Lung (tissue), 4 donors: ENCODE measurements around the gene TCP1.

DNA sequence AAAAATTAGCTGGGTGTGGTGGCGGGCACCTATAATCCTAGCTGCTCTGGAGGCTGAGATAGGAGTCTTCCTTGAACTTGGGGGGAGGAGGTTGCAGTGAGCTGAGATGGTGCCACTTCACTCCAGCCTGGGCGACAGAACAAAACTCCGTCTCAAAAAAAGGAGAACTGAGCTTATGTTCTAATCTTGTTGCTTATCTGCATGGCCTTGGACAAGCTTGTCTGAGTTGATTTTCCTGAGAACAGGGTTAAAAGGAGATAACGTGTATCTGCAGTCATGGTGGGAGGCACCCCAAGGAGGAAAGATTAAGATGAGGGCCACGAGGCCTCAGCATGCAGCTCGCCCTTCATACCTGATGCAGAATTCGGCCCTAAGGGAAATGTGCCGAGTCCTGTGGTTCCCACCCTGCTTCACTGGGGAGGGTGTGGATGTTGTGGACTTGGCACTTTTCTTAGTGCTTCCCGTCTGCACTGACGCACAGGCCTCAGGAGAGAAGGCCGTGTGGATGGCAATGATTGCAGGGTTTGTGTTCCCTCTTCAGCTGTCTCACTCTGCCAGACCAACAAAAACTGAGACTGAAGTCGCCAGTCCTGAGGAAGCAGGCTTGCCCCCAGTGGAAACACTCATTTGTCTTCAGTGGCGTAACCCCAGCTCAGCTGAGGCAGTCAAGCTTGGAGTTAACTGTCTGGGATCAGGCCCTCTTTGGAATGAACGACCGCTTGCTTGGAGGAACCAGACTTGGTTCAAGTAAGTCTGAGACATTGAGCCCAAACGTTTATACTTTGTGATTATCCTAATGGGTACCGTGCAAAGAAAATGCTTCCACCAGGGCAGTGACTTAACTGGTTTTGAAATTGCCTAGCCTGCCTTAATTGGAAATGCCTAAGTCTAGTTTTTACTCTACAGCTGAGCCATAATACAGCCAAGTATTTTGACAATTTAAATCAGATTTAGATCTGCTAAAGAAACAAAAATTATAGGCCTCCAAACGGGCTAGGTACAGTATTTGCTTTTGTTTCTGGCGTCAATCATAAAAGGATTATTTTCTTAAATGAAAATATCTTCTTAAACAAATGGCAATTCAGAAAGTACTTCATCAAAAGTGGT is 56.1 kb downstream of the EZR start:
- PRO-cap, result unidirectional peak, minus-strand start at position 550 of the sequence
- RAMPAGE, long total RNA, result no peak
- RRBS, result no CpG with 5 or more reads among the region's 19 CpGs

- PRO-cap, result no peak
- RAMPAGE, long total RNA, result no peak
- RRBS, result no CpG with 5 or more reads among the region's 9 CpGs
Observed at GRCh38 chr6:158765127-158765411, 54.1 kb downstream of the EZR start.

DNA sequence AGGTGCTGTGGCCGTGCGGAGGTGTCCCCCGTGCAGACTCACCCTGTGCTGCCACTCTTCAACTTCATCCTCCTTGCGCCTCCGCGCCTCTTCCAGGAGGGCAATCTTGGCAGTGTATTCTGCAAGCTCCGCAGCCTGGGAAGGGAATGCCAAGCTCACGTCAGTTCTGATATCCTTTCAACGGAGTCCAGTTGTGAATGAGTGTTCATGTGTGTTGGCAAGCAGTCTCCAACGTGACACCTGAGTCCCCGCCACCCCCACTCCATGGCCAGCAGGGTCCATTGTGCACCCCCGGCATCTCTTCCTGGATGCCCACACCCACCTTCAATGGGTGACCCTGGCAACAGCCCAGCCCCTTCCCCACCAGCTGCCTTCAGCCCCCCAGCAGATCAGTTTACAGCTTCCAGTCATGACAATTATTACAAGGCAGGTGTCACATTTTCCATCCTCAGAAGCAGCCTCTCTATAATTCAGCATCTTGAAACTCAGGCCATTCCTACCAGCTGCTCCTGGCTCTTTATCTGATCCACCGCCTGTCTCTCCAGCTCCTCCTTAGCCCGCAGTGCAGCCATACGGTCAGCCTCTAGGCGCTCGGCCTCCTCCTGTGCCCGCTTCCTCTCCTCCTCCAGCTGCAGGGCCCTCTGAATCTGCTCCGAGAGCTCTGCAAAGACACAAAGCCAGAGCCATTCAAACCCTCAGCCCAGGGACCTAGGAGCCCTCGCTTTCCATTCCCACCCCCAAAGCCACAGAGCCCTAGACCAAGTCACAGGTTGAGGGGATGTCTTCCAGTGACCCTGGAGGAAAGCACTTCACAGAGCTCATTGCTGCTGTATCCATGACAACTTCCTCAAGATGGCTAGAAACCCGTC is 49.6 kb downstream of the EZR start:
- PRO-cap, result no peak
- RAMPAGE, long total RNA, result no peak
- RRBS, result no CpG with 5 or more reads among the region's 21 CpGs

- PRO-cap, result no peak
- RAMPAGE, long total RNA, result no peak
- RRBS, result no CpG with 5 or more reads among the region's 14 CpGs
Observed at GRCh38 chr6:158798306-158799260, 20.6 kb downstream of the EZR start.

- PRO-cap, result no peak
- RAMPAGE, long total RNA, result no peak
- RRBS, result no CpG with 5 or more reads among the region's 5 CpGs
Observed at GRCh38 chr6:158803628-158804511, 15.3 kb downstream of the EZR start.

DNA sequence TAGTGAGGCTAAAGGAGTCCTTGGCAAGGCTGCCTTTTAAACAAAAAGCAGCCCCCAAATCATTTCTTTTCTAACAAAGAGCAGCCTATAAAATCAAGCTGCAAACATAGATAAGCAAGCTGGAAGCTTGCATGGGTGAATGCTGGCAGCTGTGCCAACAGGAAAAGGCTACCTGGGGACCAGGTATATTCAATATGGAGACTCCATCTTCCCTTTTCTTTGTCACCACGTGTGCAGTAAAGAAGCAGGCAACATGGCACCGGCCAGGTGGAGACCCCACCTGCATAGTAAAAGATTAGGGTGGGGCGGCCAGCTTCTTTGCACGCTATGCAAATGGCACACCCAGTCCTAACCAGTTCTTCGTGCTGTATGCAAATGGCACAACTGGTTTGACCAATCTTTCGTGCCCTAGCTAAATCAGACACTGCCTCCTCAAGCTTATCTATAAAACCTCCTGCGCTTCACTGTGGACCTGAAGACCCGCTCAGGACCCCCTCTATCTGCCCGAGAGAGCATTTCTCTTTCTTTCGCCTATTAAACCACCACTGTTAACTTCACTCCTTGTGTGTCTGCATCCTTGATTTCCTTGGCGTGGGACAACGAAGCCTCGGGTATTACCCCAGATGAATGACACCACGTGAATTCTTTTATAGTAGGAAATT is 88.7 kb upstream of the EZR start:
- PRO-cap, result no peak
- RAMPAGE, long total RNA, result no peak
- RRBS, result no CpG with 5 or more reads among the region's 14 CpGs

- PRO-cap, result no peak
- RAMPAGE, long total RNA, result no peak
- RRBS, result no CpG with 5 or more reads among the region's 3 CpGs
Observed at GRCh38 chr6:159114631-159115004, 54.6 kb upstream of the FNDC1 start.

DNA sequence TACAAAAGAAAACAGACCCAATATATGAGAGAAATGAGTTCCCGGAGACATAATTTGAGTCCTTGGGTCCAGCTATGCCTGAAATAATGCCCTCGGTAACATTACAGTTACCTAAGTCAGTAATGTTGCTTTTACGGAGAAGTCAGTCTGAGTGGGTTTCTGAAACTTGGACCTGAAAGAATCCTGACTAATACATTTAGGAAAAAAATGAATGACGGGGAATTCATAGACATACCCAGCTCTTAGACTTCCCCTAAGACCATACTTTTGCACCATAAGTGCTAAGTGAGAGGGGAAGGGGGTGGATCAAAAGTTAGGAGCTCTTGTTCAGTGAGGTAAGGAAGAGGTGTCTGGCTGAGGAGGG is 135.2 kb downstream of the FNDC1 start:
- PRO-cap, result no peak
- RAMPAGE, long total RNA, result no peak
- RRBS, result no CpG with 5 or more reads among the region's 4 CpGs

- PRO-cap, result no peak
- RAMPAGE, long total RNA, result no peak
- RRBS, result no CpG with 5 or more reads among the region's 2 CpGs
Observed at GRCh38 chr6:159414728-159415149, 245.5 kb downstream of the FNDC1 start.

DNA sequence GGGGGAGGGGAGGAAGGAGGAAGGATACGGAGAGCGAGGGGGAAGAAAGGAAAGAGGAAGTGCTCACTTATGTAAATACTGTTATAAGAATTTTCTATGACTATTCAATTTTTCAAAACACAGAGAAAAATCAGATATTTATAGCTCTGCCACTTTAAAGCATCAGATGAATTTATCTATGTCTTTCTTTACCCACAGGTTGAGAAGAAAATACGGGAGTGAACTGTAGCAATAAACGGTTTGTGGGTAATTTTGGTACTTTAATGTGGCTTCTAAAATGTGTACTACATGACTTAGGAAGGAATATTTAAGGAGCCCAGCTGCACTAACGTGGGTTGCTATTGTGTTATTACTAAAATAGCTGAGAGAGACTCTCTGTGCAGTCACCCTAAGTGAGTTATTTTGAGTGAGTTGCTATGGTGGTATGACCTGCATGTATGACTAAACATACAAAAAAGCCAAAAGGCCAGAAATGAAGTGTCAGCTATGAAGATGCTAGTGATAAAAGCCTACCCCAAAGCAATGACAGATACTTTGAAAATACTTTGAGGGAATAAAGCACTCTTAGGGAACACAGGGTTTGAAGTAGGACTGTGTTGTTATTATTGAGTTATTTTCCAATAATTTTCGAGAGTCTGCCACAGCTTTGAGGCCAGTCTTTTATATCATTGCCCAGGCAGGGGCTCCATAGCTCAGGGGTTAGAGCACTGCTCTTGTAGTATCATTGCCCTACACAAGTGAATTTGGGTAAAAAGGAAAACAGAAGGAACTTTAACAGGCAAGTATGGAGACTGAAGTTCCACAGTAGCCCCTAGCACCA is 225.3 kb downstream of the SOD2 start:
- PRO-cap, result no peak
- RAMPAGE, long total RNA, result no peak
- RRBS, result no CpG with 5 or more reads among the region's 6 CpGs

DNA sequence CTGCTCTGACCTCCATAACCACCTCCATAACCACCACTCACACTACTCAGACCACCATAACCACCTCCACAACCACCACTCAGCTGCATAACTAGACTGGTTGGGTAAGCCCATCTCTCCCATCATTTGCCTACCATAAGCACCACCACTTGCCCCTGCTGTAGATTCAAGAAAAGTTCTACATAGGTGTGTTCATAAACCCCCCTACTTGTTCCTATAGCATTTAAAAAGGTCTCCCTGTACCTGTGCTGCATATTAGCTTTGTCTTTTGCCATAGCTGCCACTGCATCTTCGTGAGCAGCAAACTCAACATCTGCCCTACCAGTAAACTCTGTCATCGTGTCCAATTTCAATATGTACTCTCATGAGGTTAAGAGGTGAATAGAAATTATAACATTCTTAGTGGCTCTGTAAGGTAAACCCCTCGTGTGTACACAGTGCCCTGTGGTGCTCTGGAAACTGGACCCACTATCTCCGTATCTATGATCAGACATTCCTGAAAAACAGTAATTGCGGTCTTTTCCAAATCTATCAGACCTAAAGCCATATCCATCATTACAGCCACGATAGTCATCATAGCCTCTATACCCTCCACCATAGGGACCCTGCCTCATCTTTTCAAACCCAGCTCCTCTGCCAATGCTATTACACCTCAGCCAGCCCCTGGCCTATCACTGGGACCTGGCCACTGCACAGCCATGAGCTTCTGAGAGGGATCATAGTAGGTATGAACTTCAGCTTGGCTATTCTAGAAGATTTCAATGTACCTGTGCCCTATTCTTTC is 14.4 kb upstream of the WTAP start:
- PRO-cap, result no peak
- RAMPAGE, long total RNA, result no peak
- RRBS, result no CpG with 5 or more reads among the region's 6 CpGs

DNA sequence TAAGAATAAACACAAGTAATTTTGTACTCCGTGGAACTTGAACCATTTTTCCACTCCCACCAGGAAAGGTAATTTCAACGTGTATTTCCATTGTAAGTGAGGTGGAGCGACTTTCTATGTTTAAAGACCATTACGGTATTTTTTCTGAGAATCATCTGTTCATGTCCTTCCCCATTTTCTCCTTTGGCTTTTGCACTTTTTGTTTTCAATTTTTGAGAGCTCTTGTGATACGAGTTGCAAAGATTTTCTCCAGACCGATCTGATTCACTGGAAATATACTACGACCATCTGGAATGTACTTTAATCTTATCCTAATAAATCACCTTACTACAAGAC is 1.2 kb upstream of the WTAP start:
- PRO-cap, result no peak
- RAMPAGE, long total RNA, result no peak
- RRBS, result no CpG with 5 or more reads among the region's 7 CpGs

DNA sequence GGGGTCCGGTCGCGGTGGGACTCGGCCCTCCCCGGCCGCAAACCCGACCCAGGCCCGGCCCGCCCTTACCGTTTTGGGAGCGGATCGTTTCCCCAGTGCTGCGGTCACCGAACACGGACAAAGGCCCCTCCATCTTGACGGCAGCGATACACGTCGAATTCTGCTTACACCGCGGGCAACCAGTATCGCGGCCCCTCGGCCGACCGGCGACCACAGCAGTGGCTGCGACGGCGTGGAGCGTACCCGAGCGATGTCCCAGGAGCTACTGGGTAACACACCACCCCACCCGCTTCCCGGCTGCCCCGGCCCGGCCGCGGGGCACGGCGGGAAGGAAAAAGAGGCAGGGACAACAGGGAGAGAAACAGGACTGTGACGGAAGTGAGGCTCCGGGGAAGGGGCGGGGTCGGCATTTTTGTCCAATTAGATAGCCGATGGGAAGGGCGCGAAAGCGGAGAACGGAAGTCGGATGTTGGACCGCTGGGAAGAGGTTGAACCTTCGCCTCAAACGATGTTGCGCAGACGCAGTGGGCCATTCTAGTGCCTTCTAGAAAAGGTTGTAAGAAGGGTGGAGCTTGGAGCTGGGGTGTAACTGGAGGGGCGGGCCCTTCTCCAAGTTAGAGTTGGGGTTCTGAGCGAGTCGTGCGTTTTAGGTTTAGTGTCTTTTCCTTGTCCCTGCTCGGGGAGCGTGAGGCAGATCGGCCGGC is at the start of gene TCP1:
TCP1 (minus strand) TSS at position 267 of the 704 bp plus-strand sequence.
- PRO-cap, result bidirectional peak, plus-strand start at position 586 of the sequence, minus-strand start at position 252 of the sequence
- RAMPAGE, long total RNA, result start-site peak on the plus strand centred at position 603 of the sequence, 57 bp wide, 153 and 32 reads in 2 replicates
- RRBS, result under 1% methylated on average over 15 of the region's 64 CpGs

DNA sequence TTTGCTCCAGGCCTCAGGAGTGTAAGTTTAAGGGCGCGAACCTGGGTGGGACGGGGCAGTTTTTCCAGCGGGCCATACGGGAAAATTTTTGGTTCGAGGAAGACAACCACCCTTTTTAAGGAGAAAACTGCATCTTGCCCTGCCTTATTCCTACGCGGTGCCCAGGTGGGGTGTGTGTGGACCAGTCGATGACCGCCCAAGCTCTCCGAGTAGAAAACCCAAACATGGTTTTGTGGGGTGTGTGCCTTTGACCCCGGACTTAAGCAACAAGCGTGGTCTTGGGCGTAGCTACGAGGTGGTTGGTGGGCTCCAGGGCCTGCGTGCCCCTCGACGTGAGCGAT is 257 bp upstream of the MRPL18 start:
- PRO-cap, result bidirectional peak, plus-strand start outside the sequence, minus-strand start at position 234 of the sequence
- RAMPAGE, long total RNA, result no peak
- RRBS, result no CpG with 5 or more reads among the region's 19 CpGs

- PRO-cap, result no peak
- RAMPAGE, long total RNA, result no peak
- RRBS, result 69% methylated on average over 4 of the region's 16 CpGs
Observed at GRCh38 chr6:160004006-160004774, 35.3 kb downstream of the IGF2R start.

GRCh38 chr6:160023749-160025091 is 55.3 kb downstream of the IGF2R start:
- PRO-cap, result no peak
- RAMPAGE, long total RNA, result no peak
- RRBS, result no CpG with 5 or more reads among the region's 18 CpGs

GRCh38 chr6:160032284-160032768 is 63.4 kb downstream of the IGF2R start:
- PRO-cap, result no peak
- RAMPAGE, long total RNA, result no peak
- RRBS, result no CpG with 5 or more reads among the region's 7 CpGs

GRCh38 chr6:160036233-160037184 is 67.6 kb downstream of the IGF2R start:
- PRO-cap, result no peak
- RAMPAGE, long total RNA, result no peak
- RRBS, result no CpG with 5 or more reads among the region's 14 CpGs

GRCh38 chr6:160037581-160038416 is 68.9 kb downstream of the IGF2R start:
- PRO-cap, result no peak
- RAMPAGE, long total RNA, result no peak
- RRBS, result no CpG with 5 or more reads among the region's 6 CpGs

- PRO-cap, result no peak
- RAMPAGE, long total RNA, result no peak
- RRBS, result no CpG with 5 or more reads among the region's 8 CpGs
Observed at GRCh38 chr6:160038417-160038719, 69.5 kb downstream of the IGF2R start.